Colon Carcinoma Metastatic in the Lung (tissue), 2 donors: ENCODE measurements around a stretch of chr22.

- PRO-cap, 2 experiments = peak in 1 of 2 experiments; most common minus-strand start chr22:21032238 (in 1)
Observed at GRCh38 chr22:21032162-21032428, 266 bp downstream of the SLC7A4 start.

- PRO-cap, 2 experiments = no peak in any of the 2 experiments
Observed at GRCh38 chr22:21444490-21445376, 22.5 kb upstream of the TMEM191C start.

- PRO-cap, 2 experiments = no peak in any of the 2 experiments
Observed at GRCh38 chr22:21641211-21641912, 740 bp upstream of the SDF2L1 start.

DNA sequence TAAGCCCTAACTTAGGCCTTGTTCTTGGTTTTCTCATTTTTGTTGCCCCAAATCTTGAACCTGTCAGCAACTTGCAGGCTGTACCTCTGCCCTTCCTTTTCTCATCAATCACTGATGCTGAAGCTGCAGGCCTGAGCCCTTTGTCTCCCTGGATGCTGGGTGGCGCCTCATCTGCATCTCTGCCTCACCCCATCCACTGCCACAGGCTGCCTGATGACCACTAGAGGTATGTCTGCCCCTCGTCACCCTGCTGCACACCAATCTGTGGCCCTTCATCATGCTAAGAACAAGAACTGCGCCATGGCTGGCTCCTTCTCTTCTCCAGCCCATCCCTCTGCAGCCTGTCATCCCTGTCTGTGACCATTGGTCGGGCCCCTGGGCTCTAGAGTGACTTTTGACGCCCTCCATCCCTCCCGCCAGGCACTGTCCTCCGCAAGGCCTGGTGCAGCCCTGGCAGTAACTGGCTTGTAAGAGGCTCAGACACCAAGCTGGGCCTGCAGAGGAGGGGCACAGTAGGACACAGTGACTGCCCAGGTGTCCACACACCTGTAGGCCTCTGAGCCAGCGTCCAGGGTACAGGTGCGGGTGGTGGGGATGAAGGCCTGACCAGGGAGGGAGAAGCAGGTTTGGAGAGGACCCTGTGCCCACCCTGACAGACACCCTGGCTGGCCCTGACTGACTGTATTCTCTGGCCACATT, 31.0 kb downstream of the PPIL2 start:
- PRO-cap, 2 experiments = no peak in any of the 2 experiments

- PRO-cap, 2 experiments = no peak in any of the 2 experiments
Observed at GRCh38 chr22:21754178-21754885, 18.7 kb upstream of the YPEL1 start.

- PRO-cap, 2 experiments = no peak in any of the 2 experiments
Observed at GRCh38 chr22:21939233-21939777, 13.3 kb downstream of the PPM1F start.

GRCh38 chr22:21942909-21943564, 9.6 kb downstream of the PPM1F start:
- PRO-cap, 2 experiments = no peak in any of the 2 experiments

DNA sequence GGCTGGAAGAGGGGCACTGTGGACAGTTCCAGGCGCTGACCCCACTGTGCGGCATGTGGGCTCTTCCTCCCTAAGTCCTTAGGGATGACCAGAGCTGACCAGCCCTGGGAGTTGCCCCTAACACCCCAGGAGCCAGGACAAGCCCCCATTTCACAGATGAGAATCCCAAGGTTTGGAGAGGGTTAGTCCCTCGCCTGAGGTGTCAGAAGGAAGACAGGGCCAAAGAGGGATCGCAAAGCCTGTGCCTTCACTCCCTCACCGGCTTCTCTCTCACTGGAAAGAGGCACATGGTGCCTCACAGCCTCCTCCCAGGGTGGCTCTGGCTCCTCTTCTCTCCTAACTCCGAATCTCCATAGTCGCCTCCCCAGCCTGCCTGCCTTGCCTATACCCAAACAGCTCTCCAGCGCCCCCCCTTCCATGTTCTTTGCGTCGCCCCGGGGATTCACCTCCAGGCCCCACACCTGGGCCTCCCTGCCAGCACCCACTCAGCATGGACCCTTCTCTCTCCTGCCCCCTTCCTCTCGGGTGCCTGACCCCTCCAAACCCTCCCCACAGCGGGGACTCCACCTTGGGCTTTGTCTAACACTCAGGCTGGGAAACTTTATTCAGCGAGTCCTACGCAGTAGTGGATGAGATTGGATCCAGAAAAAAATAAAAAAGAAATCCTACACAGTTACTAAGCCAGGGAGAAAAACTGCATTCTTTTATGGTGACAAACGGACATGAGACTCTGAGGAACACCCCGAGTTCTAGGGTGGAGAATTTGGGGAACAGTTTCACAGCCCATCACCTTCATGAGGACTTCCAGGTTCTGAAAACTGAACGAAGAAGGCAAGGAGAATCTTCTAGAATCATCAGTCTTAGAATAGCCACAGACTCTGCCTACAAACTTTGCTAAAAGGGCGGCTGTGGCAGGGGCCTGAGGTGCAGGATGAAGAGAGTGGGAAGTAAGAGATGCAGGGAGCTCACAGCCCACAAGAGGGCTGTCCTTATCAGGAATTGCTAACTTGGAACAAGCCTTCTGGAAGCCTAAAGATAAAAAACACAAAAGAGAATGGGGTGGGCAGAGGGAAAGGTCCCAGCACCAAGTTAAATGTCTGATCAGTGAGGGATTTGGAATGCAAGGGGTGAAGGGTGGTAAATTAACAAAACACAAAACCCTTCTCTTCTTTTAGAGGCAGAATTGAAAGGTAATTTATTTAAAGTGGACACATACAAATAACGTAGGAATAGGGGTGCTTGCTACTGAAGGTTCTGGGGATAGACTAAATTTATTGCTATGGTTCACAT, 5.4 kb downstream of the PPM1F start:
- PRO-cap, 2 experiments = no peak in any of the 2 experiments

DNA sequence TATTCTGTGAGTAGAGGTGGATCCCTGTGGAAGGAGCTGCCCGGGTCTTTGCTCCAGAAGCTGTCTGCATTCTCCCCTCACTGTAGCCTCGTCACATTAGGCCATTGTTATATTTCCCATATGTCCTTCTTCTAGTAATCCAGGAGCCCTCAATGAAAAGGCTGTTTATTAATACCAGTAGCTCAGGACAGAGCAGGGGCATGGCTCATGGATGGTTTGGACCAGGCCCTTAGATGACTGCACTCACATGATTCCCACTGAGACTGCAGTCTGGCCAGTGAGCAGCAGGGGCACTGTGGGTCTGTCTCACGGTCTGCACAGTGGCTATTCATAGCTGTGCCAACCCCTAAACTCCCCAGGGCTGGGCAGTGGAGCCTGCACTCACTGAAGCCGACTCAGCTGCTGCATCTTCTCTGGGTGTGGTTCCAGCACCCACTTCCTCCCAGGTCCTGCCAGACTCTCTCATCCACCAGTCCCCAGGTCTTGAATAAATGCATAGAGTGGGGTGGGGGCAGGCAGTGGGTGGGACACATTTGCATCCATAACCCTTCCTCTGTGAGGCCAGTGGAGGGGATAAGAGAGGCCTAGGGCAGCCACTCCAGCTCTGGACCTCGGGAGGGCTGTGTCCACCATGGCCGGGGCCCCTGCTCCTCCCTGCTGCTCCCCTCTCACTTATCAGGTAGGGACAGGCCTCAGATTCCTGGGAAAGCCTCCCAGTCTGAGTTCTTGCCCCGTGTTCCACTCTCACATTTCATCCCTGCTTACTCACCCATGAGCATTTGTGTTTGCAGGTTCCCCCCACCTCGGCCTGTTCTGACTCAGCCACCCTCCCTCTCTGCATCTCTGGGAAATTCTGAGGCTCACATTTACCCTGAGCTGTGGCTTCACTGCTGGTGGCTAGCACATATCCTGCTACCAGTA, 128.5 kb upstream of the TOP3B start:
- PRO-cap, 2 experiments = no peak in any of the 2 experiments

- PRO-cap, 2 experiments = no peak in any of the 2 experiments
Observed at GRCh38 chr22:22207968-22208455, 36.6 kb upstream of the VPREB1 start.

- PRO-cap, 2 experiments = no peak in any of the 2 experiments
Observed at GRCh38 chr22:22322325-22322761, 77.8 kb downstream of the VPREB1 start.

- PRO-cap, 2 experiments = no peak in any of the 2 experiments
Observed at GRCh38 chr22:22369122-22369784, 124.7 kb downstream of the VPREB1 start.

GRCh38 chr22:22550431-22551593, 8.3 kb downstream of the PRAME start:
- PRO-cap, 2 experiments = no peak in any of the 2 experiments

GRCh38 chr22:22553217-22553665, 5.8 kb downstream of the PRAME start:
- PRO-cap, 2 experiments = no peak in any of the 2 experiments

DNA sequence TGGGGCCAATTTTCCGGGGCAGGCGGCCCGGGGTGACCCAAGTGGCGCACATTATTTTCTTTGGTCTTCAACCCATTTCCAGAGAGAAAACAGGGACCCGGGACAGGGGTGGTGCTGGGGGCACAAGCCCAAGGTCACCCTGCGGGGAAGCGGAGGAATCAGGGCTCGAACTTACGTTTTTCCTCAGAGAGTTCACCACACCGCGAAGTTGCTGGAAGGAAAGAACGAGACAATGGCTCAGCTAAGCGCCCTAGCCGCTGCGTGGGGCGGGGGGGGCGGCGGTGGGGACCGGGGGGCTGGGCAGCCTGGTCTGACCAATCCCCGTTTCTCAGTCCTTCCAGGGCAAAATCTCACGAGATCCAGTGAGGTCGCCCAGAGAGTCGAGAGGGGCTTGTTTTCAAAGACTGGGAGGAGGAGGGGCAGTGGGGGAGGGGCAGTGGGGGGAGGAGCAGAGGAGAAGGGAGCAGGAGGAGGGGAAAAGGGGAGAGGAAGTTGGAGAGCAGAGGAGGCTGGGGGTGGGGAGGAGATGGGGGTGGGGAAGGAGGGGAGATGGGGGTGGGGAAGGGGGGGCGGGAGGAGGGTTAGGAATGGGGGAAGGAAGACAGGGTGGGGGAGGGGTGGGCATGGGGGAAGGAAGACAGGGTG, 1.6 kb downstream of the PRAME start:
- PRO-cap, 2 experiments = no peak in any of the 2 experiments

DNA sequence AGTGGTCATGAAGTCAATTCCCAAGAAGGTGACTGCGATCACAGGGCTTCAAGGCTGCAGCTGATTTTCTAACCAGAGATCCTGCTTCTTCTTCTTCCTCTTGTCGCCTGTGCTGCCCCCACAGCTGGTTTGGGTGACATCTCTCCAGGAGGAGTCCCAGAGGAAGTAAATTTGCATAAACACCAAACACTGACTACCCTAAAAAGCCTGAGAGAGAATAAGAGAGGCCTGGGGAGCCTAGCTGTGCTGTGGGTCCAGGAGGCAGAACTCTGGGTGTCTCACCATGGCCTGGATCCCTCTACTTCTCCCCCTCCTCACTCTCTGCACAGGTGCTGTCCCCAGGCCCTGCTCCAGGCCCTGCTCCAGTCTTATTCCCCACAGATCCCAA, 42.1 kb downstream of the GGTLC2 start:
- PRO-cap, 2 experiments = no peak in any of the 2 experiments

GRCh38 chr22:22711133-22711850, 66.9 kb downstream of the GGTLC2 start:
- PRO-cap, 2 experiments = no peak in any of the 2 experiments

DNA sequence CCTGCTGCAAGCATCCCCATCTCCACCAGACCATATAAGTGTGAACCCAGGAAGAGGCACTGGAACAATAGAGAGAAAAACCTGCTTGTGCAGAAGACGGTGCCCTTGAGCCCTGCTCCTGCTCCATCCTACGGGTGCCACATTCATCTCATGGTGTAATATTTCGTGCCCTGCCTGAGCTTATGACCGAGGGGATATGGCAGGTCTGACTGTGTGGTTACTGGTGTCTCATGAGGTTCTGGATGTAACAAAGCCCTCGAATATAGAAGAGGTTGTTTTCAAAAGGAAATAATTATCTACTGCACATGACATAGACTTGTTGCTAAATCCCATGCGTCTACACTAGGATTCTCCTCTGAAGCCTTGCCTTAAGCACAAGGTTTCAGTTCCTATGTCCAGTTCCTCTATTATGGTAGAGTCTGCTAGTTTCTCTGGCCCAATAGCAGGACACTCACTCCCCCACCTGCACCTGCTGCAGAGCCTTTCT, 70.4 kb downstream of the GGTLC2 start:
- PRO-cap, 2 experiments = no peak in any of the 2 experiments

- PRO-cap, 2 experiments = no peak in any of the 2 experiments
Observed at GRCh38 chr22:22910784-22911100, 23.1 kb downstream of the IGLL5 start.

DNA sequence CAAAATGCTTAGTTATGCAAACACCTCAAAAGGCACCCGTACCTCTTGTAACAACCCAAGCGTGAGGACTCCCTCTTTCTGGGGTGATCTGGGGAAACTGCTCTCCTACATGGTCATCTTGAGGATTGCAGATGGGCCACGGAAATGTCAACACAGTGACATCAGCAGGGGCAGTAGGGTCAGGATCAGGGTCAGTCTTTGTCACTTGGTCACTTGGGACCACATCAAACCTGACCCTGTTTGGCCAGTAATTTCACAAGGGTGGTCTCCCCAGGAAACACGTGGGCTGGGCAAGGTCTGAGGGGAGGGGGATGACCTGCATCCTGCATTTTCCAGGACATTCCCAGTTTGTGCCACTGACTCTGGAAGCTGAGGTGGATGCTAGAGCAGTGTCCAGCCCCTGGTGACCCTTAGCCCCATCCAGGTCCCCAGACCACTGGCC, 42.2 kb downstream of the IGLL5 start:
- PRO-cap, 2 experiments = no peak in any of the 2 experiments